SK-MEL-5 (cell line): ENCODE data around the gene ERCC6.

DNA sequence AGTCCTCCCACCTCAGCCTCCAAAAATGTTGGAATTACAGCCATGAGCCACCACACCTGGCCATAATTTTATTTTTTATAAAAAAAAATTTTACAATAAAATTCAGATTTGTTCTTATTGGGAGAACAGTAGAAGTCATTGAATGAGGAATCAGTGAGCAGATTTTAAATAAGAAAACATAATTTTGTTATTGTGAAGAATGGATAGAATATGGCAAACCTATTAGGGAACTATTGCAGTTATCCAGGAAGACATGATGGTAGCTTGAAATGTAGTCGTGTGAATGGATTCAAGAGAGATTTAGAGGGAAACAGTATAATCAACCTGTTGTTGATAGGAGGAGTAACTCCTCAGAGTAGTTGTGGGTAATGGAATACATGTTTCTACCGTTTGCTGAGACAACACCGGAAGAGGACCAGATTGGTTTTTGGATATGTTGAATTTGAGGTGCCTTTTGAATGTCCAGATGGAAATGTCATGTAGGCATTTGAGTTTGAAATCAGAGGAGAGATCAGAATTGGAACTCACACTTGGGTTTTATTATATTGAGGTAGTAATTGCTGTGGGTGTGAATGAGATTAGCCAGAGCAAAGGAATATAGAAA, 36.0 kb downstream of the MAPK8 start:
RAMPAGE:
- cytosol, long total RNA = no peak
- long total RNA = no peak
- nucleus, long total RNA = no peak

RAMPAGE:
- cytosol, long total RNA = no peak
- long total RNA = no peak
- nucleus, long total RNA = no peak
Observed at GRCh38 chr10:48352423-48353562, 46.3 kb downstream of the MAPK8 start.

RAMPAGE:
- cytosol, long total RNA = no peak
- long total RNA = no peak
- nucleus, long total RNA = no peak
Observed at GRCh38 chr10:48373660-48374734, 67.5 kb downstream of the MAPK8 start.

GRCh38 chr10:48526055-48527030, 78.5 kb downstream of the ARHGAP22 start:
RAMPAGE:
- cytosol, long total RNA = no peak
- long total RNA = no peak
- nucleus, long total RNA = no peak

DNA sequence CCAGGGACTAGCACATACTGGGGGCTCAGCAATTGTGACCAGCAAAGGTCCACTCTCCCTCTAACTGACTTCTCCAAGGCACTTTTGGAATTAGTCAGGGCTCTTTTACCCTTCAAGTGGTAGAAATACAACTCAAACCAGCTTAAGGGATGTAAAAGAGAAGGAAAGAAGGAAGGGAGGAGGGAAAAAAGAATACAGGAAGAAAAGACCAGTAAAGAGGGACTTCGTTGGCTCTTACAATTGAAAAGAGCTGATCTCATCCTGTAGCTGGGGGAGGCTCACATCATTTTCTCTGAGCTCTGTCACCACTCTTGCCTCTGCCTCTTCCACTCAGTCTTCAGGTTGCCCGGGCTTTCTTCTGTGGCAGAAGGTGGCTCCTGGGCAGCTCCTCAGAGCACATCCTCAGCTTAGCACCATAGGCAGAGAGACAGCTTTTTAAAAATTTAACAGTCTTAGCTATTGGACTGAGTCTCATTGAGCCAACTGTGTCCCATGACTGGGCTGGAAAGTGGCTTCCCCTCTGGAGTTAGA, 119.0 kb downstream of the WDFY4 start:
RAMPAGE:
- cytosol, long total RNA = no peak
- long total RNA = no peak
- nucleus, long total RNA = no peak

GRCh38 chr10:49184814-49185624, 3.2 kb downstream of the TMEM273 start:
RAMPAGE:
- cytosol, long total RNA = no peak
- long total RNA = no peak
- nucleus, long total RNA = no peak

DNA sequence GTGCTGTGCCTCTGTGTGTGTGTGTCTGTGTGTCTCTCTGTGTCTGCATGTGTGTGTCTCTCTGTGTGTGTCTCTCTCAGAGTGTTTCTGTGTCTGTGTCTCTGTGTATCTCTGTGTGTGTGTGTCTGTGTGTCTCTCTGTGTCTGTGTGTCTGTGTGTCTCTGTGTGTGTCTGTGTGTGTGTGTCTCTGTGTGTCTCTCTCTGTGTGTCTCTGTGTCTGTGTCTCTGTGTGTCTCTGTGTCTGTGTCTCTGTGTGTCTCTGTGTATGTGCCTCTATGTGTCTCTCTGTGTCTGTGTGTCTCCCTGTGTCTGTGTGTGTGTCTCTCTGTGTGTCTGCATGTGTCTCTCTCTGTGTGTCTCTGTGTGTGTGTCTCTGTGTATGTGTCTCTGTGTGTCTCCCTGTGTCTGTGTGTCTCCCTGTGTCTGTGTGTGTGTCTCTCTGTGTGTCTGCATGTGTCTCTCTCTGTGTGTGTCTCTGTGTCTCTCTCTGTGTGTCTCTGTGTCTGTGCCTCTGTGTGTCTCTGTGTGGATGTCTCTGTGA, 44.8 kb upstream of the C10orf71 start:
RAMPAGE:
- cytosol, long total RNA = no peak
- long total RNA = no peak
- nucleus, long total RNA = no peak

GRCh38 chr10:49300436-49300944, 1.5 kb downstream of the C10orf71 start:
RAMPAGE:
- cytosol, long total RNA = no peak
- long total RNA = no peak
- nucleus, long total RNA = no peak

RAMPAGE:
- cytosol, long total RNA = no peak
- long total RNA = no peak
- nucleus, long total RNA = no peak
Observed at GRCh38 chr10:49362421-49362744, 33.5 kb downstream of the DRGX start.

GRCh38 chr10:49538690-49539392, at the start of gene ERCC6:
Gene ERCC6, minus strand, starts transcription at chr10:49539121.
RAMPAGE:
- cytosol, long total RNA = start-site peak on the minus strand at chr10:49539025-49539121, 106 and 125 reads in 2 replicates
- long total RNA = no peak
- nucleus, long total RNA = no peak

DNA sequence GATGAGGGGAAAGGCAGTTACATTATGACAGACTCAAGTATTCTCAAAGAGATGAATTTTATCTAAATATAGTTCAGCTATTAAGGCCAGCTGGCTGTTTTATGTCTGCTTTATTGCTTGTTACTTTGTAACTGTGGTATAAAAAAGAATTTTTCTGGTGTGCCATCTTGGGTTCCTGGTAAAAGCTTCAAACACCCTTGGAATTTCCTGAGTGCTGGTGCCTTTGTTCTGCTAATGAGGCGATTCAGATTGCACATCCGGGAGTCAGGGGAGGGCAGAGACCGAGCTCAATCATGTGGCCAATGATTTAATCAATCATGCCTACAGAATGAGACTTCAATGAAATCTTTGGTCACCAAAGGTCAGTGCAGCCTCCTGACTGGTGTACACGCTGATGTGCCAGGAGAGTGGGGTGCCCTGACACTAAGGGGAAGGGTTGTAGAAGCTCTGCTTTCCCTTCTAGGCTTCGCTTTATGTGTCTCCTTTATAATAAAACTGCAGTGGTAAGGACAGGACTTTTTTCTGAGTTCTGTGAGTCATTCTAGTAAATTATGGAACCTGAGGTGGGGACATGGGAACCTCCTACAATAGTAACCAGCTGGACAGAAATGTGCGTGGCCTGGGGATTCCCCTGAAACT, 69.3 kb upstream of the OGDHL start:
RAMPAGE:
- cytosol, long total RNA = no peak
- long total RNA = no peak
- nucleus, long total RNA = no peak

GRCh38 chr10:50326083-50326827, 74.9 kb upstream of the ASAH2 start:
RAMPAGE:
- cytosol, long total RNA = no peak
- long total RNA = no peak
- nucleus, long total RNA = no peak

DNA sequence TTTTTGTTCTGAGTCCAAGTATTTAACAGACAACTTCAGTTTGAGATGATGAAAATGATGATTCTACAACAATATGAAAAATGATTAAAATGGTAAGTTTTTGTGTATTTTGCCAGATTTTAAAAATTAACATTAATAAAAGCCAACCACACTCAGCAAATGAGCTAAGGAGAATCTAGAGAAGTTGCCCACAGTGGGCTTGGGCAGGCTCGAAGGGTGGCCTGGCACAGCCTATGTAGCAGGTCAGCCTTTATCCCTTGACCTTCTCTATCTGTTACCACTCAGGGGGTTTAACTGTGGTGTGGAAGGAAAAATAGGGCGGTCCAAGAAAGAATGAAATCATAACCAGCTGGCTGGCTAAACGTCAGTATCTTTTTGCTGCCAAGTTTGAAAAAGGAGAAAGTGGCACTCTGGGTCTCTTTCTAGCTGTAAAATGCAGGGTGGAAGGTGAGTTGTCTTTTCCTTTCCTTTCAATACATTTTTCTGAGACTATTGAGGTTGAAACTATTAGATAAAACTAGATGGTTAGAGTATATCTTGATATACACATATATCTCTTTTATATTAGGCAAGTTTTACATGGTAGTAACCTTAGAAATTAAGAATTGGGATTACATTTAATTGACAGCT, 130.3 kb upstream of the ASAH2 start:
RAMPAGE:
- cytosol, long total RNA = no peak
- long total RNA = no peak
- nucleus, long total RNA = no peak

RAMPAGE:
- cytosol, long total RNA = no peak
- long total RNA = no peak
- nucleus, long total RNA = no peak
Observed at GRCh38 chr10:50563919-50564419, 59.8 kb downstream of the SGMS1 start.

DNA sequence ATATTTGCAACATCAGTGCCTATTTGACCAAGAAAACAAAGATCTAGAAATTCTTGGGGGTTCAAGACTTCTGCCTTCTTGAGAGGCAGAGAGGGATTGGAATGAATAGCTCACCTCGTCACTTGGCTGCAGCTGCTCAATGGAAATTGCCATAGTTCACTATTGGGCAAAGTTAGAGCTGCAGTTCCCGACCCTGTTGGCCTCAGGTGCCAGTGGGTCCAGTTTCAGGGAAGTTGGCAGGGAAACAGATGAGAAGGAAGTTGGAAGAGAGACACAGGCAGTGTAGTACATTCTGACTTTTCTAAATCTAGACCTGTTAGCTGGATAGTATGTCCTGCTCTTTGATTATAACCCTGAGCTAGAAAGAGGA, 19.1 kb downstream of the A1CF start:
RAMPAGE:
- cytosol, long total RNA = no peak
- long total RNA = no peak
- nucleus, long total RNA = no peak

RAMPAGE:
- cytosol, long total RNA = no peak
- long total RNA = no peak
- nucleus, long total RNA = no peak
Observed at GRCh38 chr10:50991512-50992234, 82.6 kb upstream of the PRKG1 start.

DNA sequence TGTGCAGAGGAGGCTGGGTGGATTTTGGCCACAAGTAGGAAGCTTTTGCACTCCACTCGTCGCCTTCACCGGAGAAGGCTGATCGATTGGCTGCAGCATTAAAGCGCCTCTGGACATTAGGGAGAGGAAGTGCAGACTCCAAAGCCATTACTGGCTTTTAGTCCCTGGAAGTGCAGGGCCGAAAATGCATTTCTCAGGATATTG, 81.7 kb upstream of the PRKG1 start:
RAMPAGE:
- cytosol, long total RNA = no peak
- long total RNA = no peak
- nucleus, long total RNA = no peak

RAMPAGE:
- cytosol, long total RNA = no peak
- long total RNA = no peak
- nucleus, long total RNA = no peak
Observed at GRCh38 chr10:51073595-51074281, 549 bp upstream of the PRKG1 start.

RAMPAGE:
- cytosol, long total RNA = no peak
- long total RNA = no peak
- nucleus, long total RNA = no peak
Observed at GRCh38 chr10:51194384-51194890, 120.2 kb downstream of the PRKG1 start.

DNA sequence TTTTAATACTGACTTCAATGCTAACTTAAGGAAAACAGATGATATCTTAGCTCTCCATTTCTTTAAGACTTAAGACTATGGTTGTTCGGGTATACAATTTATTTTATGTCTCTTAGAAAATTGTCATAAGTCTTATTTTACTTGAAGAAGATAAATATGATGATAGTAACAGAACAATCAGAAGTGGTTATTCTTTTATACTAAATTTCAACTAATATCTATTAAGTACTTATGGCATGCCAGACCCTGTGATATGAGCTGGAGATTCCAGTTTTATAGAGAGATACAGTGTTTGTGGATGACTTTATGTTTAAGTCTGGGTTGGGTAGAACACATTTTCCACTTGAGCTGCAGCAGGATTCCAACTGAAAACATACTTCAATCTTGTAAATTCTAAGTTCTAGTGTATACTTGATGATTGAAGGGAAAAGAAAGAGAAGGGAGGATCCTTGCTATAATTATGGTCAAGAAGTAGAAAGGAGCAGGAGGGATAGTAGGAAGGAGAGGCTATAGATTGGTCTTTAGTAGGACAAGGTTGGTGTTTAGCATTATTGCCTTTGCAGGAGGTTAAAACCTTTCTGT, 121.4 kb downstream of the PRKG1 start:
RAMPAGE:
- cytosol, long total RNA = no peak
- long total RNA = no peak
- nucleus, long total RNA = no peak